ENCODE measurements around a stretch of chr6.

DNA sequence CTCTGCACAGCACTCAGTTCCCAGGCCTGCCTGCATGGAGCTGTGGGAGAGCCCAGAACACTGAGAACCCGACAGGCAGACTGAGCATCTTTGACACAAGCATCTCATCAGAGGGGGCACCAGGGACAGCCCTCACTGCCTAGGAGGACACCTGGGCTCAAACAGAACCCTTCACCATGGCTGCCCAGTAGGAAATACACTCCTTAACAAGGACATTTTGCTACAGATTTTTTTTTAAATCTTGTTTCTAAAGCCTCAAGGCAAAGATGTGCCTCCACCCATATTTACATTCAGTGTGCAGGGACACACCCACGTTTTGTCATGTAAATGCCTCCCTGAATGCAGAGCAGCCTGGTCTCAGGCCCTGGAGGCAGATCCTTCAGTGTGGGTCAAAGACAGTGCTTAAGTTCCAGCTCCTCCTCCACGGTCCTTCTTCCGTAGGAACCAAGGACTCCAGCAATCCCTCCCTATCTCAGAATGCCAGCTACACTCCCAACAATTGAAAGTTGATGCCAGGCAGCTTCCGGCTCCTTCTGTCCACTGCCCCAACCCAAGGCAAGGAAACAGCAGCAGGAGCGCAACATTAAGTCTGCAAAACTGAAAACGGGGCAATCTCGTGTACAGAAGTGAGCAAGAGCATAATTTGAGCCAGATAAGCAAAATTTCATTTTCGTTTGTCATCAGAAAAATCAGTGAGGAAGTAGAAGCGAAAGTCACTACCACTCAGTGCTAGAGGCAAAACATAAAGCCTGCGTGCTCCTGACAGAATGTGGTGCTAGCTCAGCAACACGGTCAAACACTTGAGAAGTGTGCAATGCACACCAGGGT lies 6.3 kb downstream of the RNASET2 start:
- PRO-cap = unidirectional peak, plus-strand start at position 382 of the sequence

DNA sequence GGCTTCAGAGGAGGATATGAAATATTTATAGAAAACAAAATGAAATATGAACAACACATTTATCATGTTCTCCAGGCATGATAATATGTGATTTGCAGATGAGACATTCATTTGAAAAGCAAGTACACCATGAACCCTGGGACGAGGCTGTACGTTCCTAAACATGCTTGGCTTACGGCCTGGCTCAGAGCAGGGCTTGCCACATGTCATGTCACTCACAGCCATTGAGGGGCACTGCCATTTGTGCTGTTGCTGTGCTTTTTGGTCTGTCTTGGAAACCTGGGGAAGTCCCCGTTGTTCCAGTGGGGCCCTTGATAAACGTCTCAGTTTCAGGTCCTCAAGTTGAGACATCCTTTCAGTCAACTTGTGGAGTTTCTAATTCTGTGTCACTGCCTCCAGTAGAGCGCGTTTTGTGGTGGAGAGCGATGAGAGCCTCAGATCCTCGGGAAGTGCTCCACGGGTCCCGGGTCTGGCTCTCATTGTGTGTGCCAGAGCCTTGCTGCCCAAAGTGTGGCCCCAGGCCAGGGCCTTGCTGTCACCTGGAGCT lies 43.1 kb upstream of the CCR6 start:
- PRO-cap = no peak

DNA sequence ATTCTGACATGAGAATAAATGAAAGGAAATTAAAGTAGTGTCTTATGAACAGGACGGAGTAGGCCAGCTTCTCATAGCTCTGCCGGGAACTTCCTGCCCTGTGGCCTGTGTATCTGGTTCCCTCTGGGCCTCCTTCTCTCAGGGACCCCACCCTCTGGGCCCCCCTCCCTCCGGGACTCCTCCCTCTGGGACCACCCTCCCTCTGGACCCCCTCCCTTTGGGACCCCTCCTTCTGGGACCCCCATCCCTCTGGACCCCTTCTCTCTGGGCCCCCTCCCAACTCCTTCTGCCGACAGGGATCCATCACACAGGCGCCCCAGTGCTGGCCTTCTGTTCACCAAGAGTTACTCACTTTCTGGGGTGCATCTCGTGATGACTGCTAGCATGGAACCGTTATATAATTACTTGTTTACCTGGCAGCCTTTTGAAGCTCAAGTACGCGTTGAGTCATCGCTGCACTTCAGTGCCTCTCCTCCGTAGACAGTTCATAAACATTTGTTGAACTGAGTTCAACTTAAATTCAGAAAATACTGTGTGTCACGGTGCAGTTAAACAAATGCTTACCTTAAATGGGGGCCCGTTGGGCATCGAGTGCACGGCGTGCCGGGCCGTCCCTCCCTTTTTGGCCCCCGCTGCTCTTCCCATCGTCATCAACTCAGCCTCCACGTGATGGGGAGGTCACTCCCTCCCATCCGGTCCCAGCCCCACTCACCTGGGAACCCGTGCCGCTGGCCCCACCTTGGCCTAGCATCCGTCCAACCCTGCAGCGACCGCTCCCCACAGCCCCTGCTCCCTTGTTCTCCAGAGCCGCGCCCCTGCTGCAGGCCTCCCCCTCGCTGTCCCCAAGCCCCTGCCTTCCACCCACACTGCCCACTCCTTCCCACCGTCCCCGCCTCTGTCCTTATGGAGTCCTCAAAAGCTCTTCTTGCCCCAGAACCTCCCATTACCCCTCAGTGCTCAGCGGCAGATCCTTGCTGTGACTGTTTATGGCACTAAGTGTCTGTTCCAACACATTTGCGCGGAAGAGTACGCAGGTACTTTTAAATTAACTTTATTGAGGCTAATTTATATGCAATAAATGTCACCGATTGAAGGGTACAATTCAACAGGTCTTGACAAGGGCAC lies 8.2 kb downstream of the CCR6 start:
- PRO-cap = no peak

- PRO-cap = no peak
Measured at GRCh38 chr6:167158352-167158650, 521 bp upstream of the GPR31 start.

DNA sequence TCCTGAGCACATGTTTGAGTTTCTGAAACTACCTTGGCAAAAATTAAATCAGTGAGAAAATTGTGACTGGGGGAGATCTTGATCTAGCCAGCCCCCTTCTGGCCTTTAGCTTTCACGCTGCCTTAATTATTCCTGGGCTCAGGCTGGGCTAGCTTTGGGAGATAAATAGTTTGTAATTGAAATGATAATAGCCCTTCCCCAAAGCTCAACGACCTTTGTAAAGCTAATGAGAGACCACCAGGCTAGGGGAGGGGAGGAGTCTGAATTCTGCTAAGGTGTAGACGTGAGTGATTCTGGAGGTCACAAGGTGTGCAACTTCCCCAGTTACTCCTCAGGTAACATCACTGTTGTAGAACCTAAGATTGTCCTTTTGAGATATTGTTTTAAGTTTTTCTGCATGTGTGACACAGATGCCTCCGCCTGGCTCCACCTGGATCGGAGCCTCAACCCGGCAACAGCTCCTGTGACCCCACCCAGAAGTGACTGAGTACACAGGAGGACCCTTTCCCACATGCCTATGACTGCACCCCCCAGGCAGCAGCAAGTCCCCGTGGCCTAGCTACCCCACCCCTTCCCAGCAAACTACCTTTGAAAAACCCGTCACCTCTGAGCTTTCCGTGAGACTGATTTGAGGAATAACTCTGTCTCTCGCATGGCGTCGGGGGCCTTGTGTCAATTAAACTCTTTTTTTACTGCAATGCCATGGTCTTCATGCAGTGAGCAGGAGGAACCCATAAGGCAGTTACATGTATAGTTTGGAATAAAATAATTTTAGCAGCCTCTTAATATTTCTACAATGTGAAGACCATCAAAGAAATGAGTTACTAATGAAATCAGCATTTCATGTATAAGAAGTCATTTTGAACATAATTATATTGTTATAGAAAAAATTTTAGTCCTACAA lies 5.9 kb upstream of the GPR31 start:
- PRO-cap = no peak

- PRO-cap = no peak
Measured at GRCh38 chr6:167321146-167321602, 3.7 kb upstream of the TTLL2 start.

DNA sequence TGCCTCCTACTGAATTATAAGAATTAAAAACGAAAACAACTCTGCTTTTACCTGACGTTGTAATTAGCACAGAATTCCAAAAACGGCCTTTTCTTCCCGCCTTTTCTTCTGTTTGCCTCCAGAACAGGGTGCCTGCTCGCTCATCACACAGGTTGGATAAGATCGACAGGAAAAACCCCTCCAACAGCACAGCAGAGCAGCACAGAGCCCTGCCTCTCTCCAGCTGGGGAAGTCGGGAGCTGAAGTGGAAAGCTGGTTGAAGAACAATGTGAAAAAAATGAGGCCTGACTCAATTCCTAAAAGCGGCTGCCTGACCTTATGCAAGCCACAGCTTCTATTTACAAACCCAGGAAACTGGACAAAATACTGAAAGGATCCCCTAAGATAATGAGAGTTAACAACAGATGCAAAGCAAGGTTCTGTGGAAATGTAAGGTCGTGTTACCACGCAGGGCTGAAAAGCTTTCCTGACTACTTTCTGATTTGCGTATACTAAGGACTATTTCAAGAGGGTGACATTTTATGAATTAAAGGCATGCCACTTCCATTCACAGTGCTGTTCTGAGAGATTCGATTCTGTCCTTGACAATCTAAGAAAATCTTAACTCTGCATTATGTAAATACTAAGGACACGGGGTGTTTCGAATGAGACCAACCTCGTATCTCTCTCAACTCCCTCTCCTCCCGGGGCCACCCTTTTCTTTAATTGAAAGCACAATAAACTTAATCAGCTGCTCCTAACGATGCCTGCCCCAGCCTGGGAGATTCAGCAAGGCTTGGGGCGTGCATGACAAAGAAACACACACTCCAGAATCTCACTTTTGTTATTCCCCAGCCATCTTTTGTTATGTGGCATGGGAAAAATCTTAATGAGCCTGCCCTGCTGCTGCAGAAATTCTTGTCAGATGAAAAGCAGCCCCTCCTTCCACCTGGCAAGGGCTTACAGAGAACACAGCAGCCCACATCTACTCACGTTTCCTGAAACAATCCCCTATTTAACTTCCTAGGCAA lies 117.1 kb downstream of the TTLL2 start:
- PRO-cap = no peak

DNA sequence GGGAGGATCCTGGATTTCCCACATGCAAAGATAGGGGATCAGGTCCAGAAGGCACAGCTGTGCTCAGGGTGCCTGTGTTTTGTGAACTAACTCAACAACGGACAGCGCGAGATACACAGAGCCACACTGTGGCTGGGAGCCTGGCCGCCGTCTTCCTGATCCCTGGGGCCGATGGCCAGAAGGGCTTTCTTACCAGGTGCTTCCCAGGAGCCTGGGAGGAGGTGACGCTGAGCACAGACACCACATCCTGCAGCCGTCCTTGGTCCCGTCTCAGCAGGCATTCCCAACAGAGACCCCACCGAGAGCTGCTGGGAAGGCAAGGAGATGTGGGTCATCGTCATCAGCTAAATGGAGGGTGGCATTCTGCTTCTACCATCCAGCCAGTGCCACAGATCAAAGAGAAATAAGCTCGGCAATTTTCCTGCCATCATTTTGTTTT lies 144.6 kb upstream of the AFDN start:
- PRO-cap = no peak

DNA sequence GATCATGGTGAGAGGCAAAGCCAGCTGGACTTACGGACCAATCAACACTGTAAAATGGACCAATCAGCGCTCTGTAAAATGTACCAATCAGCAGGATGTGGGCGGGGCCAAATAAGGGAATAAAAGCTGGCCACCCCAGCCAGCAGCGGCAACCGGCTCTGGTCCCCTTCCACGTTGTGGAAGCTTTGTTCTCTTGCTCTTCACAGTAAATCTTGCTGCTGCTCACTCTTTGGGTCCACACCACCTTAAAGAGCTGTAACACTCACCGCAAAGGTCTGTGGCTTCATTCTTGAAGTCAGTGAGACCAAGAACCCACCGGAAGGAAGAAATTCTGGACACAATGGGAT lies 133.2 kb upstream of the AFDN start:
- PRO-cap = no peak

DNA sequence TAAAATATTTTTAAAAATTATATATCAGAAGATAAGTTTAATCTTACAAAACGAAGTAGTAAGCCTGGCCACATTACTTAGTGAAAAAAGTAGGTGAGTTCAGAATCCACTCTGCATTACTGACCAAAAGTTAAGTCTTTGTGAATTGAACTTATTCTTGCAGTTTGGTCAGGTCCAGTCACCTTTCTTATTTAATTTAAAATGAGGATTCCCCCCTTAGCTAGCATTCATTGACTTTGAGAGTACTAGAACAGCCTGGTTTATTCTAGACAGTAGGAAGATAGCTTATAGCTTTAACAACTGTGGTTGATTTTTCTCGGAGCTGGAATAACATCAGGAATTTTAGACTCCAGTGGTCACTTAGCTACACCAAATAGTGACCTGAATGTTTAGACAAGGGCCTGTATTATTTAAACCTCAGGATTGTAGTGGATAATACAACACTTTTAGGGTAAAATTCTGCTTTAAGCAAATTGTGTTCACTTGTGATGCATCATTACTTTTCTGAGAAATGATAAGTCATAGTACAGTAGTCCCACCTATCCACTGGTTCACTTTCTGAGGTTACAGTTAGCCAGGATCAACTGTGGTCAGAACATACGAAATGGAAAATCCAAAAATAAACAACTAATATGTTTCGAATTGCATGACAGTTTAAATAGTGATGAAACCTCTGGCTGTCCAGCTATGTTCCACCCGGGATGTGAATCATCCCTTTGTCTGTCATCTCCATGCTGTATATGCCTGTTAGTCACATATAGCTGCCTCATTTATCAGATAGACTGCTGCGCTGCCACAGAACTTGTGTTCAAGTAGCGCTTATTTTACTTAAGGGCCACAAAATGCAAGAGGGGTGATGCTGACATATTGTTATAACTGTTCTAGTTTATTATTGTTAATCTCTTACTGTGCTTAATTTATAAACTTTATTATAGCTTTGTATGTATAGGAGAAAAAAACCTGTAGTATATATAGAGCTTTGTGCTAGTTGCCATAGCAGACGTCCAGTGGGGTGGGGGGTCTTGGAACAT lies 29.0 kb downstream of the AFDN start:
- PRO-cap = no peak

GRCh38 chr6:167857953-167859162 lies 31.6 kb downstream of the AFDN start:
- PRO-cap = no peak

- PRO-cap = no peak
Measured at GRCh38 chr6:167864219-167865133, 37.8 kb downstream of the AFDN start.

DNA sequence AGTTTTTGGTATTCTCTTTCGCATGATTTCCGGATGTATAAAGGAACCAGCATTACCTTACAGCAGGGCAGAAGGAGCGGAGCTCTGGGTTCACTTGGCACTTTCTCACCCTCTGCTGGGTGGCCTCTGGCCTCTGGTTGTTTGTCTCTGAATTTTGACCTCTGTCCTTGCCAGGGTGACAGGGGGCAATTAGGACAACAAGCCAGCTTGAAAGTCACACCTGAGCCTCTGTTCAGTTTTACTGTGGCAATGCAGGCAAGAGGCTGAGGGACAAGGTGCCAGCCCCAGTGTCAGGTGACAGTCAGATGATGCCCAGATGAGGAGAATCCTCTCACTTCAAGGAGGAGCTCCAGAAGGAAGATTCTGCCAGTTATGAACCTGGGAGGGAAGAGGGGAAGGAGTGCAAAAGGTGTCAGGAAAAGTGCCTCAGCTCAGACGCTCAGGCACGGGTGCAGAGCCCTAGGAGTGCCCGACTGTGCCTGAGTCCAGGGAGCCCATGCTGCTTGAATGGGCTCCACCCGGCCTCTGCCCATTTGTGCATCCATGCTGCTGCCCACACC lies 69.2 kb upstream of the KIF25 start:
- PRO-cap = no peak

GRCh38 chr6:167971252-167971811 lies 26.1 kb upstream of the KIF25 start:
- PRO-cap = no peak

- PRO-cap = no peak
Measured at GRCh38 chr6:168025800-168026122, 28.3 kb downstream of the KIF25 start.

GRCh38 chr6:168542075-168542838 lies 101.3 kb downstream of the SMOC2 start:
- PRO-cap = no peak

GRCh38 chr6:168574433-168575447 lies 133.8 kb downstream of the SMOC2 start:
- PRO-cap = no peak

- PRO-cap = no peak
Measured at GRCh38 chr6:168648170-168648636, 207.2 kb downstream of the SMOC2 start.

- PRO-cap = no peak
Measured at GRCh38 chr6:168887010-168887389, 366.6 kb downstream of the THBS2 start.

GRCh38 chr6:168905466-168906443 lies 347.9 kb downstream of the THBS2 start:
- PRO-cap = no peak

Data from colonic mucosa (tissue), 1 donor.